HT1080 (cell line): ENCODE results near the genes OR2T35 and LYPD8.

GRCh38 chr1:248645002-248645501 lies at the start of gene OR2T35:
Gene OR2T35 (minus strand): TSS chr1:248645278.
RAMPAGE:
- cytosol, long total RNA = no peak
- long total RNA = no peak
- nucleus, long total RNA = no peak

RAMPAGE:
- cytosol, long total RNA = no peak
- long total RNA = no peak
- nucleus, long total RNA = no peak
These were observed at the start of gene LYPD8 for GRCh38 chr1:248755644-248755987. Gene LYPD8 (minus strand): TSS chr1:248755759.

GRCh38 chr1:248825227-248825417 lies 593 bp downstream of the SH3BP5L start:
RAMPAGE:
- cytosol, long total RNA = no peak
- long total RNA = no peak
- nucleus, long total RNA = no peak

DNA sequence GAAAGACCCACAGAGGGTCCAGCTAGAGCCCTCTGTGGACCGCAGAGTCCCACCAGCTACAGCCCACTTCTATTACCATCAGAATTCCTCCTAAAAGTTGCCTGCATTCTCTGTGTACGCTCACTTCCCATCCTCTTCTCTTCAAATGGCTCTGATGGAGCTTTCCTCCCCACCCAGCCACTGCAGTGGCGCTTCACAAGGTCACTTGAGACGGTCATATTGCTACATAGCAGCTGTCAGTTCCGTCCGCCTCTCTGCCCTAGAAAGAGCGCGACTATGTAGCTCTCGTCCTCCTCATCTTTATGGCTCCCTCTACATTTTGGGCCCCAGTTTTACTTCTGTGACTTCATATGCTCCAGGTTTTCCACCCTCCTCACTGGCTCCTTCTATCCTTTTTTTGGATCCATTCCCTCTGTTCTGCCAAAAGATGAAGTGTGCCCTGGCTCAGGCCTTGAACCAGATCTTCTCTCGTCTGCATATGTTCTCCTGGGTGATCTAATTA lies 606 bp upstream of the ZNF692 start:
RAMPAGE:
- cytosol, long total RNA = no peak
- long total RNA = no peak
- nucleus, long total RNA = no peak